Iris pigment epithelial cell (primary cell): Measurements from ENCODE around the gene DUSP5.

- RRBS, result no CpG with 5 or more reads among the region's 2 CpGs
Observed at GRCh38 chr10:109987273-109987902, 20.4 kb upstream of the ADD3 start.

DNA sequence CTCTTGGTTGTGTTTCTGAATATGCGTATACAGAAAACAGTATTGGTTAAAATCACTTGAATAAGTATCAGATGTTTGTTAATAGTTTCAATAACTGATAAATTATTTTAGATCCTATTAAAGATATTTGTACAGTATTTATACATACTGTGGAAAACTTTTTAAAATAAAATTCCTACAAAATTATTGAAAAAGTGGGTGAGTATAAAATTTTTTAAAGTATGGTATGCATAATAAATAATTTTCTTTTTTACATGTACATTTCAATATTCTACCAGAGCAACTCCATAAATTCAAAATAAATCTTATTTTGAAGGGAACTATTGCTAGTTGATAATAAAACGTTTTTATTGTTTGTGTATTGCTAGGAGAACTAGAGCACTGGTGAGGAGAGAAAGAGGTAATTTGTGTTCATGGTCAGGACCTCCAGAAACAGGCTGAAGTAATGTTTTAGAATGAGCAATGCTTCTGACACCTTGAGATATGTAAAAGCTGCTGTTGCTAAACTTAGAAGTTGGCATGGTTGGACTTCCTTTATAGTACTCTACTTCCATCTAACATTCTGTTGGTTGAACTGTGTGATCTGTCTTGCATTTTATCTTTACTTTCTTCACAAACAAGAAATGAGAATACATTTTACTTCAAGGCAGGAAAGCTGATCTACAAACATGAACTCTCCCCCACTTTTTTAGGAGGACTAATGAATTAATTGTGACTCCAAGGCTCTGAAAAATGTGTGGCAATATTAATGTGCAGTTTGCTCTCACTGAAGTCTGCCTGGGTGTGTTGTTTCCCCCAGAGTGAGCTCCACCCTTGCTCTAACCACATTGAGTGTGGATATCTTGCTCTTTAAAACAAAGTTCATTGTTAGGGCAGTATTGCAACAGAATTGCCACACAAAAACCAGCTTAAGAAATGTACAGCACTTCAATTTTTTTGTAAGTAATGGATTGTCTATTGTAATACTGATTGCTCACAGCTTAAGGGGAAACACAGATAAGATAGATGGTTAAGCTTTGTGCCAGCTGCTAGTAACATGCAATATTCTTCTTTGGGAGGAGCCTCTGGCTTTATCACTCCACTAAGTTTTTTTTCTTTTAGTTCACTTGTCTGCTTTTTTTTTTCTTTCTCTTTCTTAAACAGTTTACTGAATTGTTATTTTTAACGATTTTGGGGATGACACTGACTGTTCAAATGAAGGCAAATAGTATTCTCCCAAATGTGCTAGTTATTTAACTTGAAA lies 68.8 kb downstream of the ADD3 start:
- RRBS, result no CpG with 5 or more reads among the region's 3 CpGs

DNA sequence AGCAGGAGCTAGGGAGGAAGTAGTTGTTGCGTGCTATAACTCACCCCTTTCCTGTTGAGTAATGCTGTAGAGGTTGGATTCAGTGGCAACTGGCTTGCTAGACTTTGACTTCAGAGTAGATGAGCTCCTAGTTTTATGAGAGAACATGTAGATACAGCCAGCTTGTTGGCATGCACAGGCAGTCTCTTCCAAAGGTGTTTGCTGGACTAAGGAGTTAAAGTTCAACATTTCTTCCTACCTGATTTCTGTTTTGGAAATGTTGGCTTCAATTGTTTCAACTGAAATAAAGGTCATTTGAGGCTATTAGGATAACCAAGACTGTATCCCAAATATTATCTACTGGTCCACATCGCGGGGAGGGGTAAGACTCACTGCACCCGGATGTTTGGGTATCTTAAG lies 66.1 kb upstream of the MXI1 start:
- RRBS, result no CpG with 5 or more reads among the region's 4 CpGs

DNA sequence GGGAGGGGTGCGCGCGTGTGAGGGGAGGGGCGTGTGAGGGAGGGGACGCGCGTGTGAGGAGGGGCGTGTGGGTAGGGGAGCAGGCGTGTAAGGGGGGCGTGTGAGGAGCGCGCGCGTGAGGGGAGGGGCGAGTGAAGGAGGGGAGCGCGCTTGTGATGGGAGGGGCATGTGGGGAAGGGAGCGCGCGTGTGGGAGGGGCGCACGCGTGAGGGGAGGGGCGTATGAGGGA lies 19.1 kb downstream of the MXI1 start:
- RRBS, result no CpG with 5 or more reads among the region's 24 CpGs

DNA sequence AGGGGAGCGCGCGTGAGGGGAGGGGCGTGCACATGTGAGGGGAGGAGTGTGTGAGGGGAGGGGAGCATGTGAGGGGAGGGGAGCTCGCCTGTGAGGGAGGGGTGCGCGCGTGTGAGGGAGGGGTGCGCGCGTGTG lies 19.2 kb downstream of the MXI1 start:
- RRBS, result no CpG with 5 or more reads among the region's 11 CpGs

- RRBS, result no CpG with 5 or more reads among the region's 5 CpGs
Observed at GRCh38 chr10:110355788-110356353, 51.2 kb upstream of the SMNDC1 start.

DNA sequence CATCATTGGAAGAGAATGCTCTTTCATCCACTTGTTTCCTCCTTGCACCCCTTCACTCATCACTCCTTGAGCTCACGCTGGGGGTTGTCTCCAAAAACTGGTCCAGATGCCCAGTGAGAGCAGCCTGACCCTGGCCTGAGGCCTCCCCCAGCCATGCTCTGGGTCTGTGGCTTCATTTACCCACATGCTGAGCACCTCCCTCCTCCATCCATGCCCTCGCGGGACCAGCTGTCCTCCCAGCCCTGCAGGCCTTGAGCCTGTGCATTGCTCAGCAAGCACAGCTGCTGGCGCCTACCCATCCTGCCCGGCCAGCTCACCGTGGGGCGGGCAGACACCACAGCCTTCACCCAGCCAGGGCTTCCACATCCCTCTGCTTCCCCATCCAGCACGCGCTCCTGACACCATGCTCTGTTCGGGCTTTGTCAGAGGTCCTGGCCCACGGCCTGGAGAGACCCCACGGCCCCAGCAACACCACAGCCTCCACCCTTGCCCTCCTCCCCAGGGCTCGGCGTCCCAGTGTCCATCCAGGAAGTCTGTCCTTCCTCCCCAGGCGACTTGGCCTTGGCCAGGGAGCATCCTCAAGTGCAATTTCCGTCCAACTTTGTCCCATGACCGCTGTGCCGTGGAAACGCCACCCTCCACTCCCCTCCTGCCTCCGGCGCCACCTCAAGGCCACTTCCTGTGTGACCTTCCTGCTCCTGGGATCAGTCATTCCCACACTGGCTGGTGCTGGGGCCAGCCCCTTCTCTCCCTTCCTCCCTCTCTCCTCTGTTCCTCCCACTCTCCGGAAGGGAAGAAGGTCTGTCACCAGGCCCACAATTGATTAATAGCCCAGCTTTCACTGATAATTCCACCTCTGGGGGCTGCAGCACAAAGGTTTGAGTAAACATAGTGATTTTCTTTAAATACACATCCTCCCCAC lies 71.4 kb upstream of the SMNDC1 start:
- RRBS, result 100% methylated on average over 1 of the region's 22 CpGs

DNA sequence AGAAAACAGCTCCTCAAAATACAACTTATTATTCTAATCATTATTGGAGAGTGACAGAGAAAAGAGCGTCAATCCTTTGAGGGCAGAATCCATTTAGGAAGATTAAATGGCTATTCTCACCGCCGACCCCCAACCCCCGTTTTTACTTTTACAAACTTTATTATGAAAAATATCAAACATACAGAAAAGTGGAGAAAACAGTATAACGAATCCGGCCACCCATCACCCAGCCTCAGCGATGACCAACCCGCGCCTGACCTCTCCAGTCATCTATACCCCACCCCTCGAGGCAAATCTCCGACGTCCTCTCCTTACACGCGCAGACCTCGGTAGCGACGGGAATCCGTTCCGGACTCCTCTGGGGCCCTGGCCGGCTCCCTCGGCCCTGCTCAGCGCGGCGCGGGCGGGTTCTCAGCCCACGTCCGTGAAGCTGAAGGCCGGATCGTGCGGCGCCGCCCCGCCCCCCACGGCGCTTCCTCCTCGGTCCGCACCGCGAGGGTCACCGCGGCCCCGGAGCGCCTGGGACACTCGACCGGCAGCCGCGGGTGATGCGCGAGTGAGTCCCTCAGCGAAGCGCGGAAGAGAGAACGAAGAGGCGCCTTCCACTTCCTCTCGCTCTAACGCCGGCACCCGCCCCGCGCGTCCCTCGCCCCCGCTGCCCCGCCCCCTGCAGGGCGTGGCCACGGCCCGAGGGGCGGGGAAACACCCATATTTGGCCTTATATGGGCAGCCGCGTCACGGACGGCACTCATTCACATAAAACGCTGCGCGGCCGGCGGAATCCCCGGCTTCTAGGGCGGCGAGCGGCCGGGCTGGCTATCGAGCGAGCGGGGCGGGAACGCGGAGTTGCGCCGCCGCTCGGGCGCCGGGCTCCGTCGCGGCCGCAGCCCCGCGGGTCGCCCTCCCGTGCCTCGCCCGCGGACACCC lies at the start of gene DUSP5:
DUSP5 (plus strand) TSS at position 787 of the 927 bp plus-strand sequence.
- RRBS, result 1% methylated on average over 46 of the region's 106 CpGs

DNA sequence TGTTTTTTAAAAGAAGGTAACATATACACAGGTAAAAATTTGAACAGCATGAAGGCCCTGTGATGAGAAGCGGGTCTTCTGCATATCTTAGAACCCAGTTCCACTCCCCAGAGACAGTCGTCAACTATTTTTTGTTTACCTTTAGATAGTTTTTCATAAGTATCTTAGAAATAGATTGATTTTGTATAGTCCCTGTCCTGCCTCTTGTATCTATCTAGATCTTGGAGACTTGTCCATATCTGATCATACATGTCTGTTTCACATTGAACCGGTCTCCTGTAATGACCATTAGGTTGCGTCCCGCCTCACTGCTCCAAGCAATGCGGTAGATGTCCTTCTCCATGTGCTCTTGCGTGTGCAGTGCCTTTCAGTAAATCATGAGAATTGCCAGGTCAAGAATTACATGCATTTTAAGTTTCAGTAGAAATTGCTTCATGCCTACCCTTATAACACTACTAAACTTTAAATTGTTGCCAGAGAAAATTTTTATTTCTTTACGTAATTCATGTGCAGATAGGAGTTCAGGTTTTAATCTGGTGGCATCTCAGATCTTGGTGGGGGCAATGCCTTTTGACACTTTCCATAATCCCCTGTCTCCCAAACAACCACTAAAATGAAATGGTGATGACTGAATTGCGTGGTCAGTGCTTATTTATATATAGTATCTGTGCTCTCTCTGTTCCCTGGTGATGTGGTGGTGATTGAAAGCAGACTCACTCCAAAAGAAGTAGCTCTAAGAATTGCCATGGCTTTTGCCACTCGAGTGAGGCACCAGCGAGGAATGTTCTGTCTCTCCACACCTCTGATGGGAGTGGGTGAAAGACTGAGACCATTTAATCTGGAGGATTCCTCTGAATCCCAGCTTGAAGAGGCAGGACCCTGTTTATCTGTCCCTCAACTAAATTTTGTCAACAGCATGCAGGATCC lies 2.5 kb downstream of the DUSP5 start:
- RRBS, result no CpG with 5 or more reads among the region's 11 CpGs

GRCh38 chr10:110500918-110502111 lies 3.6 kb downstream of the DUSP5 start:
- RRBS, result no CpG with 5 or more reads among the region's 14 CpGs

GRCh38 chr10:110504857-110505250 lies 7.1 kb downstream of the DUSP5 start:
- RRBS, result no CpG with 5 or more reads among the region's 5 CpGs

GRCh38 chr10:110578478-110578861 lies 11.0 kb downstream of the SMC3 start:
- RRBS, result no CpG with 5 or more reads among the region's 3 CpGs

DNA sequence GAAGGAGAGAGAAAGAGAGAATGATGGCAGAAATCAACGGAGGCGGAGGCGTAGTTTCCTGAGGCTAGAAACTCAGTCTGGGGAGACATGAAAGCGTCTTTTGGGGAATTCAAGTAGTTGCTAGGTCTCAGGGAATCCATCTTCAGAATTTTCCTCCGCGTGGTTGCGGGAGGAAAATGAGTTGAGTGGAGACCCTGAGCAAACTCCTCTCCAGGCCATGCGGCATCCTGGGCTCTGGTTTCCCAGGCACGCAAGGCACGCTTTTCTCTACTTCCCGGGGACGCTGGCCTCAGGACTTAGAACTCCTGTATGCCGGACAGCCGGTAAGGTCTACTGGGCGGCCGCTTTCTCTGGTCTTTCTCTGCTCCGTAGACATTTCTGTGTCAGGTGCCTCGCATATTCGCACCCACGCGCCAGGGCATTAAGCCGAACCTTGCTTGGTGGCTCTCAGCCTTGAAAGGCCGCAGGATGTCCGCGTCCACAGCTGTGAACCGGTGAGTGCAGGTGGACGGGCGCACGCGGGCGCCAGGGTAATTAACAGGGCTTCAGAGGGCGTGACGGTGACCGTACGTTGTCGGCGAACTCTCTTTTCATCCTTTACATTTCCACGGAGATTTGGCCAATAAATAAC lies 1.1 kb upstream of the RBM20 start:
- RRBS, result 17% methylated on average over 2 of the region's 38 CpGs

GRCh38 chr10:110680865-110681477 lies 36.8 kb downstream of the RBM20 start:
- RRBS, result no CpG with 5 or more reads among the region's 8 CpGs

DNA sequence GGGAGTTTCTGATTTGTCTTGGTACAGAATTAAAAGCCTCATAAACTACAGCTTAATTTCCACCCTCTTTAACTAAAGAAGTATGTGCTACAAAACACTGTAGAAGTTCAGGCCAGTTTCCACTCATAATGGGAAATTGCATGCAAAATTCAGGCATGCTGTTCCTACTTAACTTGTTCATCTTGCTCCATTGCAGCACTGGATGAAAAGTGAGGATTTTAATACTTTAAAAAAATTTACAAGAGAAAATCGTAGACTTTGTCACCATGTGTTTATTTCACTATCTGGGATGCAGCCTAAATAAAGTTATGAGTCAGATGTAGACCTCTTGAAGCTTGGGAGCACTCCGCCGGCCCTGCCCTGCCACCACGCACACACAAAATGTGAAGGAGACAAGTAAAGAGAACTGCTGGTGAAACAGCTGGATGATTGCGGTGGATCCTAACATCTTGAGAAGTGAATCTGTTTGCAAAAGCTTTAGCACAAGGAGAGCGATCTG lies 40.4 kb downstream of the RBM20 start:
- RRBS, result no CpG with 5 or more reads among the region's 6 CpGs

- RRBS, result no CpG with 5 or more reads among the region's 10 CpGs
Observed at GRCh38 chr10:110730487-110731210, 86.5 kb downstream of the RBM20 start.

DNA sequence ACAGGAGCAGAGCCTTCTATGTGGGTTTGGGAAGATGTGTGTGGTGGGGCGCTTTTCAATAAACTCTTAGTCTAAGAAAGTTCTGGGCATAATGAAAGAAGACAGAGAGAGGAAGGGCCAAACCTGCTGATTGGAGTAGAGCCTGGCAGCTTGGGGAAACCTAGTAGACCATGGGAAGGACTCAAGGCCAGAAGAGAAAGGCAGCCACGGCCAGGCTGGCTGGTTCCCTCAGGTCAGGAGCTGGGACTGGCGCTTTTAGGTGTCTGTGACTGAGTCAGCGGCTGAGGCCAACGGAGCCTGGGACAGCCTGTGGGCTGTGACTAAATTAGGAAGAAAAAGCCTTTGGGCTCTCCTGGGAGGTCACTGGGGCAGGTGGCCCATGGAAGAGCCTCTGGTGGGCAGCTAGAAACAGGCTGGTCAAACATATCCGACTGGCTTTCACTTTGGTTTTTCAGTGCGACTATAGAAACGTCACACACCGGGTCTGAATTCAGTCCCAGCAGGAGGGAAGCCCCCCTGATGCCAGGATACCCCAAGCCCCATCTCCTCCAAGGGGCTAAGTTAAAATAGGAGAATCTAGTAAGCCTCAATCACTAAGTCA lies 108.9 kb upstream of the PDCD4 start:
- RRBS, result no CpG with 5 or more reads among the region's 9 CpGs

DNA sequence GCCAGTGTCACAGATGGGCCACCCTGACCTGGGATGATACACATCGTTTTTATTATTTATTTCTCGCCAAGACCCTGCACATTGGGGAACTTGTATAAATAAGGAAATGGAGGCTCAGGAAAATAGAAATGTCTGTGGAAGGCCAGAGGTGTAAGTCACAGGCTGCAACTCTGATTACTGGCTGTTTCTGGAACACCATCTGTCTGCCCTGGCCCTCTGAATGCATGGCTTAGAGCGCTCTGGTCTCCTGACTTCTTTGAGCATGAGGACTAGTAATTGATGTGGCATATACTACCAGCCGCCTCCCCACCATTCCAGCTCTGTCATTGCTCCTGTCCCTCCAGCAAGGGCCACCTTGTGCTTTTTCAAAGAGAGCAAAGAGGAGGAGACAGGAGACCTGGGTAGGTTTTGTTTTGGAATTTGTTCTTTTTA lies 81.7 kb upstream of the PDCD4 start:
- RRBS, result no CpG with 5 or more reads among the region's 4 CpGs

GRCh38 chr10:110803842-110804383 lies 67.8 kb upstream of the PDCD4 start:
- RRBS, result no CpG with 5 or more reads among the region's 6 CpGs

GRCh38 chr10:110823878-110824563 lies 47.7 kb upstream of the PDCD4 start:
- RRBS, result no CpG with 5 or more reads among the region's 8 CpGs